Hepatocyte (in vitro differentiated cells and primary cell): ENCODE measurements around a stretch of chr11.

DNA sequence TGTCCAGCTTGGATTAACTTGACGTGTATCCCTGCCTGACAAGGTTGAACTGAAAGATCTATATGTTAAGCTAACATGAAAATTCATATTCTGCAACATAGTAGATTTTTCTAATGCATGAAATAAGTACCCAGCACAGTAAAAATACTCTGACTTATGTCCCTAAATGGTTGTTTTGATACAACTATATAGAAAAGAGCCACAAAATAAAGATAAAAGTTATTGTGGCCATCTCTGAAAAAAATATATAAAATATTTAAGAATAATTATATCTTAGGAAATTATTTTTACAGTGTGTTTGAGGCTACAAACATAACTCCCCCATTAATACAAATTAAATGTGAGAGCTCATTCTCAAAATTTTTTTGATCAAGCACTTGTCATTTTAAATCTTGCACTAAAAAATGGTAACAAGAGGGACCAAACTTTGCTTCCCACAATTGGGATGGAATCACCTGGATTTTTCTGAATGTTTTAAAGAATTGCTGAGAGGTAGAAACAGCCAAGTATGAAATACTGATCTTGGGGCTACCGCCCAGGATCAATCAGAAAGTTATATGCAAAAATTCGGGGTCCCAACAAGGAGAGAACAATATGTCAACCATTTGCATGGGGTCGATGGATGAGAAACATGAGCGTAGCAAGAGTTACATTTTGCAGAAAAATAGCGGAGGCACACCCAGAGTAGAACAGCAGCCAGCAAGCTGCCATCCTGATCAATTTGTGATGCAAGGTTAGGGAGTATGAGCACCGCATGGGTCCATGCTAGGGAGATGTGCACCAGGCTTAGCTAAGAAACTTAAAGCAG, 41.0 kb downstream of the ENDOD1 start:
- RAMPAGE, long total RNA, result no peak
- RRBS, result no CpG with 5 or more reads among the region's 7 CpGs

GRCh38 chr11:95487462-95487951, 256.5 kb upstream of the SESN3 start:
- RAMPAGE, long total RNA, result no peak
- RRBS, result no CpG with 5 or more reads among the region's 1 CpG

GRCh38 chr11:95790624-95791412, 520 bp downstream of the CEP57 start:
- RAMPAGE, long total RNA, result no peak
- RRBS, result no CpG with 5 or more reads among the region's 45 CpGs

GRCh38 chr11:95922324-95922952, 1.5 kb downstream of the MTMR2 start:
- RAMPAGE, long total RNA, result no peak
- RRBS, result no CpG with 5 or more reads among the region's 6 CpGs

DNA sequence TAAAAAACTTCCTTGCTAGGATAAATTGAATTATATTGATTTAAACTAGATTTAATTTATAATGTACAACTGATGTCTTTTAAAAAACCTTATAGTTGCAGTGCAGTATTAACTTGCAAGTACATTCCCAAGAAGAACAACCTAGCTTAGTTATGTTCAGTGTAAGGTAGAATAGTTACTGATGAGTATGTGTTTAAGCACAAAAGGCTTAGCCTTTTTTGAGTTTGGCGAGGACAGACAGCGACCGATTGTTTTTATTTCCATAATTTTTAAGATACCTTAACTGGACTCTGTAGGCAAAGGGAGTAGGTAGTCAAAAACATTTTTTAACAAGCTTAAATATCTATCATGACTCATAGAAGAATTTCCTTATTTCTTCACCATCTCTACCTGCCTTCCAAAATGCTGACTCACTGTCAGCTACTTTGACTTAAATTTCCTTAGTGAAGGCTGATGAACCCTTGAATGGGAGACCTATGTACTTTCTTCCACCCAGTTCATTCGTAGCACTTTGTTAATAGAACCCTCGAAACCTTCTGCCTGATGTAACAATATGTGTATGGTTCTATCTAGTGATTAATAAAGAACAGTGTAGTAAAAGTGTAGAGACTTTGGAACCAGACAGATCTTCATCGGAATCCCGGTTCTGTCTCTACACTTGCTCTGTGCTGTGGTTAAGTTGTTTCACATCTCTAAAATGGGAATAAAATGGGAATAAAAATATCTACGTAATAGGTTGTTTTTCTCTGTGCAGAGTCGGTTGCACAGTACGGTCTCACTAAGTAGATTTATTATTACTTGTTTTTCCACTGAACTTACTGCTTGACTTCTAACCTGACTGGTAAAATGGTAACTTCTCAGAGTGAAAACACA, 1.1 kb upstream of the MTMR2 start:
- RAMPAGE, long total RNA, result no peak
- RRBS, result no CpG with 5 or more reads among the region's 10 CpGs

GRCh38 chr11:96013942-96014746, 90.2 kb upstream of the MTMR2 start:
- RAMPAGE, long total RNA, result no peak
- RRBS, result no CpG with 5 or more reads among the region's 11 CpGs

- RAMPAGE, long total RNA, result no peak
- RRBS, result no CpG with 5 or more reads among the region's 3 CpGs
These were observed 121.3 kb upstream of the MTMR2 start for GRCh38 chr11:96045083-96045722.

- RAMPAGE, long total RNA, result no peak
- RRBS, result no CpG with 5 or more reads among the region's 6 CpGs
These were observed 150.9 kb upstream of the MTMR2 start for GRCh38 chr11:96074662-96075345.

GRCh38 chr11:96183373-96183901, 159.6 kb downstream of the MAML2 start:
- RAMPAGE, long total RNA, result no peak
- RRBS, result no CpG with 5 or more reads among the region's 2 CpGs

GRCh38 chr11:96213429-96214352, 129.3 kb downstream of the MAML2 start:
- RAMPAGE, long total RNA, result no peak
- RRBS, result no CpG with 5 or more reads among the region's 6 CpGs

- RAMPAGE, long total RNA, result no peak
- RRBS, result no CpG with 5 or more reads among the region's 2 CpGs
These were observed 100.5 kb downstream of the MAML2 start for GRCh38 chr11:96242369-96243079.

DNA sequence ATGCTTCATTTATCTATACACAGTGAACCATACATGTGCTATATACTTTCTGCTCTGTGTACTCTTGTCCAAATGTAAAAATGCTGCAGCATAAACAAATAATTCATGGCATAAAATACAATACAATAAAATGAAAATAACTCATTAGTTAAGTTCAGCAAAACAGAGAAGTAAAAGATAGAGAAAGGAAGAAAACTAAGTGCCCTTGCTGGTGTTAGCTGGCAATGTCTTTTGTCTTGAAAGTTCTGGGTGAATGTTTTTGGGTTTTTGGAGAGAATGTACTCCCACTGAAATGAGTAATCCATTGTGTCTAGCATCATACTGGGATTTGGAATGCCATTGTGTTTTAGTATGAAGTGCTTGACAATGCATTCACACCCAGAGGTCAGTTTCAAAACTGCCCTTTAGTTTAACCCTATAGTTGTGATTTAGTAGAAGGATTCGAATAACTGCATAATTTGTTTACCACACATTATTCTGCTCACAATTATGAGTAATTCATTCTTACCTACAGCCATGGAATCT, 34.0 kb downstream of the MAML2 start:
- RAMPAGE, long total RNA, result no peak
- RRBS, result no CpG with 5 or more reads among the region's 1 CpG

- RAMPAGE, long total RNA, result no peak
- RRBS, result no CpG with 5 or more reads among the region's 1 CpG
These were observed 1054.6 kb upstream of the CNTN5 start for GRCh38 chr11:97966125-97966517.

GRCh38 chr11:98069979-98070243, 950.8 kb upstream of the CNTN5 start:
- RAMPAGE, long total RNA, result no peak
- RRBS, result no CpG with 5 or more reads among the region's 9 CpGs

GRCh38 chr11:100715747-100716045, 28.6 kb downstream of the ARHGAP42 start:
- RAMPAGE, long total RNA, result no peak
- RRBS, result no CpG with 5 or more reads among the region's 4 CpGs

- RAMPAGE, long total RNA, result no peak
- RRBS, result no CpG with 5 or more reads among the region's 7 CpGs
These were observed 87.8 kb downstream of the ARHGAP42 start for GRCh38 chr11:100774785-100775483.

GRCh38 chr11:100981247-100981851, 148.3 kb downstream of the PGR start:
- RAMPAGE, long total RNA, result no peak
- RRBS, result no CpG with 5 or more reads among the region's 1 CpG

GRCh38 chr11:101441481-101441867, 142.3 kb downstream of the TRPC6 start:
- RAMPAGE, long total RNA, result no peak
- RRBS, result no CpG with 5 or more reads among the region's 1 CpG

GRCh38 chr11:101441868-101442137, 142.0 kb downstream of the TRPC6 start:
- RAMPAGE, long total RNA, result no peak

DNA sequence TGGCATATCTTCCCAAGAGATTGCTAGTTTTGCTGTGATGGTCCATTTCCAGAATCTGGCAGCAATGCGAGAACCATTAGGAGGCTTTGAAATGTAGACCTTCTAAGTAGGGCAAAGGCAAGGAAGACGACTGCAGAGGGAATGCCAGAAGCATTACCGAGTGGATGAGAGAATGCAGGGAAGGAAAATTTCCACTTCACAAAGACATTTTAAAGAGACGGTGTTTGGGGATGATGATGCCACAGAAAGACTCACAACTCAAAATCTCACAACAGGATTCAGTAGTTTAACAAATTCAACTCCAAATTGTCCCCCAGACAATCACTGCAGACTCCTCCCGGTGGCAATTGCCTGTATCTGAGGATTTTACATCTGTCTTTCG, 423 bp upstream of the CEP126 start:
- RAMPAGE, long total RNA, result no peak
- RRBS, result no CpG with 5 or more reads among the region's 6 CpGs